ENCODE measurements around the genes HLA-DMB and SLC39A7.

DNA sequence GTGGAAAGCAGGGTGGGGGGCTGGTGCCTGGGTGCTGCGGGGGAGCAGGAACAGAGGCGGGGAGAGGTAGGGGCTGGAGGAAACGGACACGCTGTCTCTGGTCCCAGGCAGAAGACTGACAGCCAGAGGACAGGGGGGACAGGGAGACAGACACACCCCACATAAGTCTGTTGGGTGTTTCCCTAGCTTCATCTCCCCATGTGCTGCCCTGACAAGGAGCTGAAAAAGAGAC lies 1.0 kb upstream of the TNXB start:
- PRO-cap, 2 experiments = no peak in any of the 2 experiments
- RAMPAGE, long total RNA, 4 experiments = no peak in any of the 4 experiments

DNA sequence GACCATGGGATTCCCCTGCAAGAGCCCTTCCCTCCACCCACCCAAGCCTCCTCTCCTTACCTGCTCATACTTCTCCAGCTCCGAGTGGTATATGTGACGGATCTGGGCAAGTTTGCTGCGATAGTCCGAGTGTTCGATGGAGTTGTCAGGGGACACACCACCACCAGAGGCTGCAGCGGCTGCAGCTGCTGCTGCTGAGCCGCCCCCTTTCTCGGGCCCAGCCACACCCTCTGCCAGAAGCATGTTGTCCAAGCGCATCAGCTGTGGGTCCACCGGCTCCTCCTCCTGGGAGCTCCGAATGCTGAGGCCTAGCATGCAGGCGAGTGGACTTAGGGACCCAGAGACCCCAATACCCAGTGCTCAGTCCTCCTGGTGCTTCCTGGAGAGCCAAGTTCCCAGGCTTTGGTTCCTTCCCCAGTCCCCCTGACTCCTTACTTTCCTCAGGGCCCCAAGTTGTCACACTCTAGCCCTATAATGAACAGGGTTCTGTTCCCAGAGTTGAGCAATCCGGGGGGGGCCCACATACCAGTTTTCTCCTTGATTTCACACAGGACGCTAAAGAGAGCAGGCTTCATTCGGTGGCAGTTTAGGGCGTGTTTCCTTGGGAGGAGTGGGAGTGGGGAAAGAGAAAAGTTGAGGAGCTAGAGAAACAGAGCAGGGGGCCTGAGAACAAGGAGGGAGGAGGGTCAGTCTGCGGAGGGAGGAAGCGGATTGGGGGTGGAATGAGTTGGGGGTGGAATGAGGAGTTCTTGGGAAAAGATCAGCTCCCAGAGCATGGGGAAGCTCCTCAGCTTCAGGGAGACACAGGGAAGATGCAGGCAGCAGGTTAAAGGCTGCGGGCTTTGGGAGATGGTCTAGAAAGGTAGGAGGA lies 1.6 kb downstream of the PBX2 start:
- PRO-cap, 2 experiments = no peak in any of the 2 experiments
- RAMPAGE, long total RNA, 4 experiments = no peak in any of the 4 experiments

GRCh38 chr6:32254606-32255142 lies 30.8 kb upstream of the NOTCH4 start:
- PRO-cap, 2 experiments = no peak in any of the 2 experiments
- RAMPAGE, long total RNA, 4 experiments = start-site peak on the plus strand in 1 of 4 experiments, at chr6:32254790-32254835 at its widest, 7 reads per replicate

- PRO-cap, 2 experiments = no peak in any of the 2 experiments
- RAMPAGE, long total RNA, 4 experiments = no peak in any of the 4 experiments
Observed at GRCh38 chr6:32472743-32473397, 33.2 kb downstream of the HLA-DRA start.

DNA sequence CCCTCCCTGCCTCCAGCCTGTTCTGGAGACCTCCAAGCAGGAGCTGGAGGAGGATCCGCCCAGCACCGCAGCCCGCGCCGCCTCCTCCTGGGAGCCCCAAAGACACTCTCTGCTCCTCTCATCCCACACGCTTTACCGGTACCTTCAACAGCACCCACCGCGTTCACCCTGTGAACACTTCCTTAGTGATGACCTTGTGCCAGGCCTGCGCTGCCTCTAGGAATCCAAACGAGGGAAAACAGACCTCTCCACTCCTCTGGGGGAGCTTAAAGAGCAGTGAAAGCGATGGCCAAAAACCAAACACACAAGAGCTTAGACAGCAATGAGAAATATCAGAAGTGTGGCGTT lies 5.1 kb downstream of the HLA-DRB1 start:
- PRO-cap, 2 experiments = no peak in any of the 2 experiments
- RAMPAGE, long total RNA, 4 experiments = no peak in any of the 4 experiments

DNA sequence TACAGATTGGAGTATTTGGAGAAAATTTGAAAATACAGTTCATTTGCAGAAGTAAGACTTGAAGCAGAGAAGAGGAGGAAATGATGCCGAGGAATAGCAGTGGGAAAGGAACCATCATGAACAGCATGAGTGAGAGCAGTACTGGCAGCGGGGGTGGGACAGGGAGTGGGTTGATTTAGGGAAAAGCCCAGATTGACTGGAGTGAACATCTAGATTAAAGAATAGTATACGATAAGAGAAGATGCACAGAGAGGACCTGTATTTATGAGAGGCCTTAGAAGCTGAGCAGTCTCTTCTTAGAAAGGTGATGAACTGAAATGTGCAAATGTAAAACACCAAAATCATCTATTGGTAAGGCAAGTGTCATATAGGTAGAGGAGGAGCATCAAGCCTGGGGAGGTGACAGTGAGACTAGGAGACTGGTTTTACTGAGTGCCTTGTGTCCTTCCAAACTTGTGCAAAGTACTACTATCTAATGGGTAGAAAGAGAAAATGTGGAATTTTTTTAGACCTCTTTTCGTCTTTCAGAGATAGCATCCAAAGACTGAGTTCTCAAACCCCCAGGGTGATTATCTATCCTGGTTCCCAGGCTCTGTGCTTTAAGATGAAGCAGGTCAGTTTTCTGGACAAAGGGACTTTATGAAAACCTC lies 18.0 kb upstream of the HLA-DRB1 start:
- PRO-cap, 2 experiments = no peak in any of the 2 experiments
- RAMPAGE, long total RNA, 4 experiments = no peak in any of the 4 experiments

DNA sequence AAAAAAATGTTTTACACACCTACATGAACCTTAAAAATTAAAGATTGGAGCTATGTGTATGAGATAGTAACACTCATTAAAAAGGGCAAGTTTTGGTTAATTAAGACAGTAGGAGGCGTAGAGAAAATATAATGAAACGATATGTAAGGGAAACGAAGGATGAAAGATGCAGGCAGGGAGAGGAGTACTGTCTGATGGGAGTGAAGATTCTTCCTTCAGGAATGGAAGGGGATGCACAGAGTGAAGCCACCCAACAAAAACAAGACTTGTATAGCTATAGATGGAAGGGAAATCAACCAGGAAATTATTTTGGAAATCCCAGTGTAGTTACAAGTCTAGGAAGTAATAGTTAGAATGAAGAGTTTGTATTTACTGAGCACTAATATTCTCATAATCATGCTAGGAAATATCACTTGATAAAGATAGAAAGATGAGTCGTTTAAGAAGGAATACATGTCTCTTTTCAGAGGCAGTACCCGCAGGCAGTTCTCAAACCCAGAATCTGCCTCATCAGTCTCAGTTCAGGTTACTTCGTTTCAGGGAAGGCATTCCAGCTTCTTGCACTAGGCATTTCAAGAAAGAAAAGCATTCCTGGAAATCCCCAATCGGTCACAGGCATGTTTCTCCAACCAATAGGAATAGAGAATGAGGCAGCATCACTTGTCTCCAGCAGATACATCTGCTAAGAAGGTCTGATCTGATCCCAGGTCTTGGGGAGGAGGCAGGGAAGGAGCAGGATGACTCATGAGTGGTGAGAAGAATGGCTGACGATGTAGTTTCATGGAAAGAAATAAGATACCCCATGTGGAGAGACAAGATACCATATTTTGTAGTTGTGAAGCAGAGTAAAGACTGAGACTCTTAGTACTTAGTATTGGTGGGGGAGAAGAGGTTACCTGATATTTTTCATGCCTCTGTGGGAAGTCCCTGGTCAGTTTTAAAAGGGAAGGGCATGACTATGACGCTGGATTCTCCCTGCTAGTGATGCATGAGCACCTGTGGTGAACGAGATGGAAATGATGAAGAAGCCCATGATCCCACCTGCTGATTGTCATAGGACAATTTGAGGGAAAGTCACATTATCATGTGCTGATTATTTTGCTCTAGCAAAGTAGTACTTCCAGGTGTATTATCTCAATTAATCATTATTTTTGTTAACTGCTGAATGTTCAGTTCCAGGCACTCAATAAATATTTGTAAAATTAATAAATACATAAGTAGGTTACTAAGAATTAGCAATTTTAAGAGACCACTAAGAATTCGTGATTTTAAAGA lies 20.1 kb upstream of the HLA-DRB1 start:
- PRO-cap, 2 experiments = peak in 2 of 2 experiments; most common plus-strand start position 706 of the sequence (in 1); most common minus-strand start position 531 of the sequence (in 1)
- RAMPAGE, long total RNA, 4 experiments = no peak in any of the 4 experiments

- PRO-cap, 2 experiments = no peak in any of the 2 experiments
- RAMPAGE, long total RNA, 4 experiments = no peak in any of the 4 experiments
Observed at GRCh38 chr6:32842083-32842282, 1.9 kb downstream of the PSMB8 start.

- PRO-cap, 2 experiments = peak in 2 of 2 experiments; most common plus-strand start chr6:32941170 (in 2); most common minus-strand start chr6:32940962 (in 1)
- RAMPAGE, long total RNA, 4 experiments = start-site peak on the minus strand in 3 of 4 experiments, at chr6:32940893-32941052 at its widest, 20 to 247 reads per replicate
Observed at GRCh38 chr6:32940660-32941454, at the start of gene HLA-DMB. Gene HLA-DMB (minus strand): TSS chr6:32941028.

DNA sequence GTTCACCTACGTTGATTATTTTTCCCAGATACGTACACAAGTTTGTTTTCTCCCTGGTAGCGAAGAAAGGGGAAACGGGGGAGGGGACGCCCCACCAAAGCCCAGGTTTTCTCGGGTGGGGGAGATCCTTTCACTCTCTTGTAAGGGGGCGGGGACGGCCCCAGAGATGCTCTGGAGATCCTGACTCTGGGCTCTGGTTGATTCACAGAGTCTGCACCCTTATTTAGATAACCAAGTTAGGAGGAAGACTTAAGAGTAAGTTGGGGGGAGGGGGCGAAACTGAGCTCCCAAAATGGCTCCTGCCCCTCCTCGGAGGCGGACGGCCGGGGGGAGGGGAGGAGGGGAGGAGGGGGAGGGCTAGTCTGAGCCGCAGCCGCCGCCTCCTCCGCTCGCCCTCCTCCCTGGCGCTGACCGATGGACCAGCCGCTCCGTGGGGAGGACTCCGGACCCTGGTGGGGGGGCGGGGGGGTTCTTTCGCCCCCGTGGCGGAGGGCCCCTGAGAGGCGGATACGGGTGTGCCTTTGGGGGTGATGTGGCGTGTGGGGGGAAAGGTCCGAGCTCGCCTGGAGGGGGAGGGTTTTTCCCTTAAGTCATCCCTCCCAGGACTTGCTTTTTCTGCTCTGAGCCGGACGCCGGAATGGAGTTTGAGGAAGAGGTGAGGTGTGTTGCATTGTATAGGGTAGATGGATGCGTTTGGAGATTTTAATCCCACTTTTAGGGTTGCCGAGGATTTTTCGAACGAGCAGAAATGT lies 2.3 kb downstream of the BRD2 start:
- PRO-cap, 2 experiments = peak in 2 of 2 experiments; most common plus-strand start position 337 of the sequence (in 1); most common minus-strand start position 225 of the sequence (in 1)
- RAMPAGE, long total RNA, 4 experiments = start-site peak on the plus strand in 3 of 4 experiments, centred at positions 400 to 405 of the sequence, 30 to 142 reads per replicate

DNA sequence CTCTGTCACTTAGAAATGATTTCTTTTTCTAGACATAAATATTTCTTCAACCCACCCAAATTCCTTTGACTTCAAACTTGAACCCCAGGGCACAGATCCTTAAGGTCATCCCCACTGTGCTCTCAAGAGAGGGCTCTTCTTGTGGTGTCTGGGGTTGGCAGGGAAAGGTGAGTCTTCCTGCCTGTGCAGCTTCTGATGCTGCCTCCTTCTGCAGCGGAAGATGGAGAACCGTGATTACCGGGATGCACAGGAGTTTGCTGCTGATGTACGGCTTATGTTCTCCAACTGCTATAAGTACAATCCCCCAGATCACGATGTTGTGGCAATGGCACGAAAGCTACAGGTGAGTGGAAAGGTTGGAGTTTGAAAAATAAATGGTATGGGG lies 8.8 kb downstream of the BRD2 start:
- PRO-cap, 2 experiments = no peak in any of the 2 experiments
- RAMPAGE, long total RNA, 4 experiments = no peak in any of the 4 experiments

GRCh38 chr6:32984726-32985157 lies 16.3 kb downstream of the BRD2 start:
- PRO-cap, 2 experiments = no peak in any of the 2 experiments
- RAMPAGE, long total RNA, 4 experiments = no peak in any of the 4 experiments

- PRO-cap, 2 experiments = peak in 2 of 2 experiments; most common plus-strand start chr6:33200869 (in 1); most common minus-strand start chr6:33200623 (in 1)
- RAMPAGE, long total RNA, 4 experiments = start-site peak on the plus strand in 4 of 4 experiments, at chr6:33200869-33201047 at its widest, 60 to 1,344 reads per replicate; start-site peak on the minus strand in 2 of 4 experiments, at chr6:33200654-33200693 at its widest, 35 to 48 reads per replicate
Observed at GRCh38 chr6:33200580-33201100, at the start of gene SLC39A7. Gene SLC39A7 (plus strand): TSS chr6:33200867.

DNA sequence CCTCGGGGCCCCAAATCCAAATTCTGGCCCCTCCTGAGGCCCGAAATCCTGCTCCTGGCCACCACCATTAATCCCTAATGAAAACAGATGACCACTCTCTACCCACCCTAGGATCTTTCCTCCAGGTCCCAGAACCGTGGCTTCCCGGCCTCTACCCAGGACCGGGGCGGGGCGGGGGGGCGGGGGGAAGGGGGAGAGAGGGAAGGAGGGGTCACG lies 1.0 kb downstream of the RGL2 start:
- PRO-cap, 2 experiments = peak in 2 of 2 experiments; most common minus-strand start position 114 of the sequence (in 1)
- RAMPAGE, long total RNA, 4 experiments = start-site peak on the minus strand in 2 of 4 experiments, centred at positions 163 to 171 of the sequence, 34 to 149 reads per replicate

DNA sequence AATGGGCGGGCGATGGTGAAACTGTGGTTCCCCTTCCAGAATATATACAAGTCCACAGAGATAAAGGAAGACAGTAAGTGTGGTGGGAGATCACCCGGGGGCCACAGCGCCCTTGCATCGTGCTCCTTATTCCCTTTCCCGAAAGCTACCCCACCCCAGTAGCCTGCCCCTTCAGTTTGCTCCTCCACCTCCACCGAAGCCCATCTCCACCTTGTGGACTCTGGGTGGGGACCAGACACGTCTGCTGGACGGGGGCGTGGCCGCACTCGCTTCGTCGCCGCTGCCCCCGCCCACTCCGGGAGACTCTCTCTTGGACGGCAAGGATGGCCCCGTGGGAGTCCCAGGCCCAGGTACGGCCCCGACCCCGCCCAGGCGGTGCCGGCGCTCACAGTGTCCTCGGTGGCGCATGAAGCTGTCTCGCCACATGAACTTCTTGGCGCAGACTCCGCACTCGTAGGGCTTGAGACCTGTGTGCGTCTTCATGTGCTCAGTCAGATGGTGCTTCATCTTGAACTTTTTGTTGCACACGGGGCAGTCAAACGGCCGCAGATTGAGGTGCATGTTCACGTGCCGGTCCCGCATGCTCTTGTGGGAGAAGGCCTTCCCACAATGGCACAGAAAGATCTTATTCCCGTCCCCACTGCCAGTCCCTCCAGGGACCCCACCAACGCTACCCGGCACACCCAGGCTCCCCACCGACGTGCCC lies 1.1 kb upstream of the TAPBP start:
- PRO-cap, 2 experiments = peak in 2 of 2 experiments; most common plus-strand start position 73 of the sequence (in 1); most common minus-strand start position 213 of the sequence (in 2)
- RAMPAGE, long total RNA, 4 experiments = no peak in any of the 4 experiments

DNA sequence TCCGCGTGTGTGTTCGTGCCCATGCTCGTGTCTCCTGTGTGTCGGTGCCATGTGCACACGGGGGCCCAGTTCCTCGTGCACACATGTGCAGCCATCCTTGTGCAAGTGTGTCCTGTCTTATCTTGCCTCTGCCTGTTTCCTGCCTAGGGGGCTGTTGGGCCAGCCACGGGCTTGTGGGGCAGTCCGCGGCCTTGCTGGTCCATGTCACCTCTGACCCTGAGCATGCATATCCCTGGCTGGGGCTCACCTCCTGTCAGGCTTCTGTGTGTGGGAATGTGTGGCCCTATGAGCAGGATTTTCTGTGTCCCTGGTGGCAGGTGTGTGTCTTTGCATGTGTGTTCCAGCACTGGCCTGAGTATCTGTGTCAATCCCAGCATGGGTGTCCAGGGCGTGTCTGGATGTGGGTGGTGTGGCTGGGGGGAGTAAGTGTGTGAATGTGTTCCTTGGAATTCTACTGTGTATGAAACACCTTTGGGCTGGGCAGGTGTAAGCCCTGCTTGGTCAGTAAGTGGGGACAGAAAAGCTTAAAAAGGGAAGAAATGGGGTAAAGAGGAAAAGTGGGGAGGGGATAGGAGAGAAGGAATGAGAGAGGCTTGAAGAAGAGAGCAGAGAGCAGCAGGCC lies 8.7 kb downstream of the SYNGAP1 start:
- PRO-cap, 2 experiments = no peak in any of the 2 experiments
- RAMPAGE, long total RNA, 4 experiments = no peak in any of the 4 experiments

DNA sequence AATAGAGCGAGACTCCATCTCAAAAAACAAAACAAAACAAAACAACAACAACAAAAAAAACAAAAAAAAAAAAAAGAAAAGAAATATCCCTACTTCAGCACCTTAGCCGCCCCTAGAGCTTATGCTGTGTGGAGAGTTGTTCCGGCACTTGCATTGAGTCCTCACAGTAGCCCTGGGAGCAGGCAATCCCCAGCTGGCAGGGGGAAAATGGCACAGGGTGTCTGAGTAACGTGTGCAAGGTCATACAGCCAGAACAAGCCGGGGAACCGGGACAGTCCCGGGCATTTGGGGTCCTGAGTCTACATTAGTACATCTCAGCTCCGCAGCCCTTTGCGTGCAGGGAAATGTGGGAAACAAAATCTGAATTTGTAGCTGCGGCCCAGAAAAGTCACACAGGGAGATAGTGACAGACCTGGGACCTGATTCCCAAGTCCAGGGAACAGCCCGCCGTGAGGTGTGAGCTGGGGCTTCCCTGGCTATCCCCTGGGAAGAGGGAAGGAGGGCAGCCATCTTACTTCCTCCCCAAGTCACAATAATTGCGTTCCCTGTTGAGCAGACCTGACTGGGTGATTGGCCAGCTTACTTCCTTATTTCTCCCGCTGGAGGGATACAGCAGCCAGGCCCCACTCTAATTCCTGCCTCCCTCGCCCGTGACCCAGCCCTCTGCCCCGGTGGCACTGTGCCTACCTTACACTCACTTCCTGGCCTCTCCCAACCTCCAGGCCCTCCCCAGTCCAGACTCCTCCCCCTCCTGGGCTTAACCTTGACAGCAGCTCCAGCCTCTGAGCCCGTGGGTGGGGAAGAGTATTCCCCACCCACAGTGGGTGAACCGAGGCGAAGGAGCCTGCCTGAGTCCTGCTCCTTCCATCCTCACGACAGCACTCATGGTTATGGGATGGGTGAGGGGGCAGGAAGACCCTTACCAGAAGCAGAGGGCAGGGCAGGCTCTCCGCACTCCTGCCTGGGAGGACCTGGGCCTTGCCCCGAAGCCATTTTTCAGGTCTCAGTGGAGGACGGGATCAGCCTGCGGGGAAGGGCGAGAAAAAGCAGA lies 3.1 kb downstream of the BAK1 start:
- PRO-cap, 2 experiments = peak in 1 of 2 experiments; most common plus-strand start position 820 of the sequence (in 1); most common minus-strand start position 670 of the sequence (in 1)
- RAMPAGE, long total RNA, 4 experiments = start-site peak on the minus strand in 1 of 4 experiments, centred at position 802 of the sequence, 5 reads per replicate

GRCh38 chr6:33613551-33614304 lies 7.4 kb upstream of the ITPR3 start:
- PRO-cap, 2 experiments = no peak in any of the 2 experiments
- RAMPAGE, long total RNA, 4 experiments = no peak in any of the 4 experiments

DNA sequence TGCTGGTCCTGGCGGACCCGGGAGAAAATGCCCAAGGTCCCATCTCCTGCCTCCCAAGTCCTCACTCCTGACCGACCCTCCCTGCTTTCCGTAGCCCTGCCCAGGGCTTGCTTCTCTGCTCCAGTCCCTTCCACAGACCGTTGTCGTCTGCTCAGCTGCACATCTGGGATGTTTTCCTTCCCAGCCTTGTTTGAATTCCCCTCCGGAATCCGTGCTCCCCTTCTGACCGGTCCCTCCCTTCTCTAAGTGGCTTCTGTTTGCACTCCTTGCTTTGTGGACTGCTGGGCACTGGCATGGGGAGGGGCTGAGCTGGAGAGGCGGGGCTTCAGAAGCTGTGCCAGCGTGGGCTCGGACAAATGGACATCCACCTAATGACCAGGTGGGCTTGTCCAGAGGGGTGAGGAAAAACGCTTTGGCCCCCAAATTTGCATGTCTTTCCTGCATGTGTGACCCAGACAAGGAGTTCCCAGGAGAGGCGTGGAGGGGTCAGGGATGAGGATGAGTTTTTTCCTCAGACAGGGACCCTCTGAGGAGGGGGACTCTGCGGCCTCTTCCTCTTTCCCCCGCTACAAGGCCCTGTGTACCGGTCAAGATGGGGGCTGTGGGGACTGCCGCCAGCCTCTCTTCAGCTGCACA lies 13.4 kb downstream of the ITPR3 start:
- PRO-cap, 2 experiments = peak in 1 of 2 experiments; most common minus-strand start position 255 of the sequence (in 1)
- RAMPAGE, long total RNA, 4 experiments = no peak in any of the 4 experiments

- PRO-cap, 2 experiments = no peak in any of the 2 experiments
- RAMPAGE, long total RNA, 4 experiments = no peak in any of the 4 experiments
Observed at GRCh38 chr6:33734210-33734520, 12.5 kb downstream of the IP6K3 start.

Data from upper lobe of left lung (tissue), 5 donors.